Cardiac atrium fibroblast (primary cell): Measurements from ENCODE around the genes CLDN17, KRTAP13-2, KRTAP15-1, KRTAP19-1, MRAP and EVA1C.

- RAMPAGE, long total RNA = no peak
Observed at GRCh38 chr21:29163353-29164034, 33.0 kb downstream of the MAP3K7CL start.

GRCh38 chr21:29237547-29237777 is 61.3 kb upstream of the BACH1 start:
- RAMPAGE, long total RNA = no peak

DNA sequence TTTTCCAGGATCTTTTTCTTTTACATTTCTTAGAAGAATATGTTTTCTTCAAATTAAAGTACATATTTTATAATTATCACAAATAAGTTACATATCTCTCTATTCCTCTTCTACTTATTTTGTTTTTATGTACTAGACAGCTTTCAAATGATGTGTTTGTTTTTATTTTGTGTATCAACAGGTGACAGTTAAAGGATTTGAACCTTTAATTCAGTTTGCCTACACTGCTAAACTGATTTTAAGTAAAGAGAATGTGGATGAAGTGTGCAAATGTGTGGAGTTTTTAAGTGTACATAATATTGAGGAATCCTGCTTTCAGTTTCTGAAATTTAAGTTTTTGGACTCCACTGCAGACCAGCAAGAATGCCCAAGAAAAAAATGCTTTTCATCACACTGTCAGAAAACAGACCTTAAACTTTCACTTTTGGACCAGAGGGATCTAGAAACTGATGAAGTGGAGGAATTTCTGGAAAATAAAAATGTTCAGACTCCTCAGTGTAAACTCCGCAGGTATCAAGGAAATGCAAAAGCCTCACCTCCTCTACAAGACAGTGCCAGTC is 27.2 kb downstream of the BACH1 start:
- RAMPAGE, long total RNA = no peak

GRCh38 chr21:29341951-29343119 is 43.6 kb downstream of the BACH1 start:
- RAMPAGE, long total RNA = no peak

- RAMPAGE, long total RNA = no peak
Observed at GRCh38 chr21:29354171-29354916, 55.6 kb downstream of the BACH1 start.

- RAMPAGE, long total RNA = no peak
Observed at GRCh38 chr21:29477339-29477887, 178.7 kb downstream of the BACH1 start.

GRCh38 chr21:29647131-29647981 is 292.4 kb downstream of the GRIK1 start:
- RAMPAGE, long total RNA = no peak

DNA sequence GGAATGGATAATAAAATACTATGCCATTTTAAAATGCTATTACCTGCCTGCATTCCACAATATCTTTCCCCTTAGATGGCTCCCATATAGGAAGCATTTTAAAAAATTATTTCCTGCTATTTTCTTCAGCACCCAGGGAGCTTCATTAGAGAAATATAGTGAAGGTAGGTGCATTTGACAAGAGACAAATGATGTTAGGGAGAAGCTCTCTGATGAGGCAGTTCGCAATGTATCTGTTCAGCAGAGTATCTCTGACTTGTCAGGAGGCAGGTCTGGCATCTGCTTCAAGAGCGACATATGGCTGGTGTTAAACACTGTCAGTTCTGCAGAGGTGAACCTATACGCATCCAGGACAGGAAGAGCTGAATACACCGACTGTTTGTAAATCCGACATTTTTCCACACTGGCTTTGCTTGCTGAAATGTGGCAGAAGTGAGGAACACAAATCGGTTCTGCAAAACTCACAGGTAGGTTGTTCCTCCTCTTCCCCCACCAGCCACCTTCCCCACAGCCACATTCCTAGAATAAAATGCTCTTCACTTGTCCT is 289.4 kb downstream of the GRIK1 start:
- RAMPAGE, long total RNA = no peak

DNA sequence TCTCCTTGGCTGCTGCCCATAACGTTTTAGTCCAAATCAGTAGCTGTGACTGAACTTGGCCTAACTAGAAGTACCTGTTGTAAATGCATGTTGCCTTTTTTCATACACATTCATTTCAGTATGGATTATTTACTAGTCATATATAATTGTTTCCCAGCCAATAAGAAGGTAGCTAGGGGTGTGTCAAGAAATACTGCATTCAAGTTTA is at the start of gene CLDN17:
Gene CLDN17, minus strand, starts transcription at position 89 of the 208 bp plus-strand sequence.
- RAMPAGE, long total RNA = no peak

DNA sequence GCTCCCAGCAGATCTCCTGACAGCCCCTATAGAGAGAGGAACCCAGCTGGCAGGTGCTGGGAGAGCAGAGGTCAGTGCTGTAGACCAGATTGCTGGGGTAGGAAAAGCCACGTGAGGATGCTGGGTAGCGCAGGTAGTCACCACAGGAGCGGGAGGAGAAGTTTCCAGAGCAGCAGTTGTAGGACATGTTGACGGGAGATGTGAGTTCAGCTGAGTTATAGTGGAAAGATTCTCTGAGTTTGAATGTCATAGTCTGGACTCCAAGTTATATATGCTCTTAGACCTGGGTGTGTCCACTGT is at the start of gene KRTAP13-2:
Gene KRTAP13-2, minus strand, starts transcription at position 245 of the 300 bp plus-strand sequence.
- RAMPAGE, long total RNA = no peak

GRCh38 chr21:30440017-30440546 is at the start of gene KRTAP15-1:
Gene KRTAP15-1, plus strand, starts transcription at chr21:30440275.
- RAMPAGE, long total RNA = no peak

DNA sequence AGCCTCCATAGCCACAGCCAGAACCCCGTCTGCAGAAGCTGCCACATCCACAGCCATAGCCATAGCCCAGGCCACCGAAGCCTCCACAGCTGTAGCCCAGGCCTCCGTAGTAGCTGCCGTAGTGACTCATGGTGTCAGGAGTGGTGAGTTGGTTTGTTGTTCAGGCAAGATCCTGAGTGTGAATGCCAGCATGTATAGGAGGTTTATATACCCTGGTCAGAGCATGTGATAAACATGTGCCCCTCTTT is at the start of gene KRTAP19-1:
Gene KRTAP19-1, minus strand, starts transcription at position 180 of the 248 bp plus-strand sequence.
- RAMPAGE, long total RNA = no peak

- RAMPAGE, long total RNA = no peak
Observed at GRCh38 chr21:31135530-31136012, 97.3 kb upstream of the KRTAP19-8 start.

- RAMPAGE, long total RNA = no peak
Observed at GRCh38 chr21:31873936-31874632, 1.3 kb downstream of the HUNK start.

DNA sequence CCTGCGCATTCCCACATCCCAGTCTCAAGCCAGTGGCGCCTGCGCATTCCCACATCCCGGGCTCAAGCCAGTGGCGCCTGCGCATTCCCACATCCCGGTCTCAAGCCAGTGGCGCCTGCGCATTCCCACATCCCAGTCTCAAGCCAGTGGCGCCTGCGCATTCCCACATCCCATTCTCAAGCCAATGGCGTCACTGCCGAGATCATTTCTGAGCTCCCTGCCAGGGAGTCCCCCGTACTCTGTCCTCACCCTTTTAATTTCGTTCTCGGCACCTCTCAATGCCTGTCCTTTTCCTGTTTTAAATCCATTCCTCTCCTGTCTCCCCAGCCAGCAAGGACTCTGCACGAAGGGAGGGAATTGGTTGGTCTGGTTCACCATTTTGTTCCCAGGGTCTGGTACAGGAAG is 74.4 kb downstream of the HUNK start:
- RAMPAGE, long total RNA = no peak

DNA sequence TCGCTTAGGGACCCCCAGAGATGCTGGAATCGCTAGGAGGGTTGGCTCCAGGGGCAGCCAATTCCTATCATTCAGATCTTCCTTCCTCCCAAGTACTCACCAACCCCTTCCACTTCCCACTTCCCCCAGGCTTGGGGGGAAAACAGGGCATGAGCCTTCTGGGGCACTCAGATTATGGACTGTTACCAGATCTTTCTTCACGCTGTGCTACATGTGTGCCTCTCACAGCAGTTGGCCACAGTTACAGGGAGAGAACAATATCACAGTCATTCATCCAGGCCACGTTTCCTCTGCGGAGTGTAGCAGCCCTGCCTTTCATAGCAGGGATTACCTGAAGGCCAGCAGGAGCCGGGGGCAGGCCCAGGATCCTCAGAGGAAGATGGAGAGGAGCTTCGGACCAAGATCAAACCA is 126.5 kb downstream of the HUNK start:
- RAMPAGE, long total RNA = no peak

DNA sequence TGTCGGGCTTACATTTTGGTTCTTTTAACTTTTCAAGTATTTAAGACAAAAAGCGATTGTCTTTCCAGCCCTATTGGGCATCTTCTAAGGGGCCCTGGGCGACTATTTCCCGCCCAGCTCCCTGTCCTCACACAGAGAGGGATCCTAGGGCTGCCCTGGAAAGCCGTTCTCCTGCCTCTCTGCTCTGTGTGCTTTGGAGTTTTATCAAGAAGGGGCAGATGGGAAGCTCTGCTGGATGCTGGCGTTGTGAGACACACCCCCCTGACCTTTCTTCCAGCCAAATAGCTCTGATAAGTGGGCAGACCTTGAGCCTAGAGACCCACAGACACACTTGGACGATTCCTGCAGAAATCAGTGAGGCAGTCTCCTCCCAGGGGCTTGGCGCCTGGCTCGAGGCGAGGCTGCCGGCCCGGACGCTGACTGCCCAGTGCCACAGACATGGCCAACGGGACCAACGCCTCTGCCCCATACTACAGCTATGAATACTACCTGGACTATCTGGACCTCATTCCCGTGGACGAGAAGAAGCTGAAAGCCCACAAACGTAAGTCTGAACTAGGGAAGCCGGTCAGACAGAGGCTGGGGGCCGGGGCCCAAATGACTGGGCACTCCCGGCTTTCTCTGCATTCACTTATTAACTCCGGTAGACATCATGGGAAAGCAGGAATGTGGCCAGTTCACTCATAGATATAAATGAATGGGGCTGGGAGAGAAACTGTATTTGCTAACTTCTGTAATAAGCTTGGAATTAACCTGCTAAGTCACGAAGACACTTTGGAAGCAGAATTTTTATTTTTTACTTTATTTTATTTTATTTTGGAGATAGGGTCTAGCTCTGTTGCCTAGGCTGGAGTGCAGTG is at the start of gene MRAP:
Gene MRAP, plus strand, starts transcription at position 322 of the 860 bp plus-strand sequence.
- RAMPAGE, long total RNA = no peak

DNA sequence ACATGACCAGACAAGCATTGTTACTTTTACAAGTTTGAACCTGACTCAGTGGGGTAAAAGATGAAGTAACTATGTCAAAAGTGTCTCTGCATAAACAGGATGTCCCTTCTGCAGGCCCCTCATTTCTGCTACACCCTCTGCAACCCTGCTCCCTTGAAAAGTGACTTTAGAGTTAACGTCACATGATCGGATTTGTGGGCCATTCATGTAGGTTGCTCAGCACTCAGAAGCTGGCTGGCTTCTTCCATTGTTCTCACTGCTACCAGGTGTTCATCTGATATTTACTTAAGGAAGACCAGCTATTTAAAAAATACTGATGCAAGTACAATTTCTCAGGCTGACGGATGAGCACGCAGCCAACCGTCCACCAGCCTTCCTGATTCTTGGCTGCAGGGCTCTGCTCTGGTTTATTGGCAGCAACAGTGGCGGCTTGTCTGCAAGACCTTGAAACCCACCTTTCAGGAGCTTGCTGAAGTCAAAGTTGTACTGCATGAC is 32.2 kb downstream of the URB1 start:
- RAMPAGE, long total RNA = no peak

GRCh38 chr21:32411463-32411828 is 1.1 kb upstream of the EVA1C start:
- RAMPAGE, long total RNA = no peak

DNA sequence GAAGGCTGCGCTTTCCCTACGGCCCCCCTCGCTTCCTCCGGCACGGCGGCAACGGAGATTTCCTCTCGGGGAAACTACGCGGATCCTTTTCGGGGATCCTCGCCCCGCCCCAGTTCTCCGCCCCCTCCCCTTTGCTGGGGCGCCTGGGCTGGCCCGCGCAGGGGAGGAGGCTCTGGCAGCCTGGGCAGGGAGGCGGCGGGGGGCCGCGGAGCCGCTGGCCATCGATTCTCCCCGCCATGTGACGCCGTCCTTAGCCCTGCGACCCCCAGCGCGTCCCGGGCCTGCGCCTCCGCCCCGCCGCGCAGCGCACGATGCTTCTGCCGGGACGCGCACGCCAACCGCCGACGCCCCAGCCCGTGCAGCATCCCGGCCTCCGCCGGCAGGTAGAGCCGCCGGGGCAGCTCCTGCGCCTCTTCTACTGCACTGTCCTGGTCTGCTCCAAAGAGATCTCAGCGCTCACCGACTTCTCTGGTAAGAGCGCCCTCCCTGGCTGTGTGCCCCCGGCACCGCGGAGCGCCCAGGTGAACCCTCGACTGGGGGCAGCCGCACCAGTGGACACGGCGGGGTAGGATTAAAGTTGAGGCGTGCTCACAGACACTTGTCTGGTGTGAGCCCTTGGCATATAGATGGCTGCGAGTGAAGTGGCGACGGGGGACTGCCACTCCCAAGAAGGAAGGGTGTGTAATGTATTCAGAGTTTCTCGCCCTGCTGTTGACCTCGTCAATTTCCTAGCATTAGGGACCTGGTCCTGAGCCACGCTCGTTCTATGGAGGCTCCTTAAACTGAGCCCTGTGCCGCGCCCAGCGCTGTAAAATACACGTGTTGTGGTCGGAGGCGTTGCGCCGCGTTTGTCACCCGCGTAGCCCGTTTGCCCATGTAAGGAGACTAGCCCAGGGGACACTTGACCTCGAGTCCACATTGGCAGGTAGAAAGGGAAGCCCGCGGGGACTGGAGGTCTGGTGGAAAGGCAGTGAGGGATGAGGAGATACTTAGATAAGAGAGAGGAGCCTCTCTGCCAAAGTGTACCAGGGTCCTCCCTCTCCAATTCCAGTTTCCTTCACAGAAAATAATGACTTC is at the start of gene EVA1C:
Gene EVA1C, plus strand, starts transcription at position 164 of the 1,077 bp plus-strand sequence.
- RAMPAGE, long total RNA = no peak